ENCODE measurements around a stretch of chr14.

GRCh38 chr14:20343921-20344159 is 405 bp downstream of the PARP2 start:
- PRO-cap, result no peak

DNA sequence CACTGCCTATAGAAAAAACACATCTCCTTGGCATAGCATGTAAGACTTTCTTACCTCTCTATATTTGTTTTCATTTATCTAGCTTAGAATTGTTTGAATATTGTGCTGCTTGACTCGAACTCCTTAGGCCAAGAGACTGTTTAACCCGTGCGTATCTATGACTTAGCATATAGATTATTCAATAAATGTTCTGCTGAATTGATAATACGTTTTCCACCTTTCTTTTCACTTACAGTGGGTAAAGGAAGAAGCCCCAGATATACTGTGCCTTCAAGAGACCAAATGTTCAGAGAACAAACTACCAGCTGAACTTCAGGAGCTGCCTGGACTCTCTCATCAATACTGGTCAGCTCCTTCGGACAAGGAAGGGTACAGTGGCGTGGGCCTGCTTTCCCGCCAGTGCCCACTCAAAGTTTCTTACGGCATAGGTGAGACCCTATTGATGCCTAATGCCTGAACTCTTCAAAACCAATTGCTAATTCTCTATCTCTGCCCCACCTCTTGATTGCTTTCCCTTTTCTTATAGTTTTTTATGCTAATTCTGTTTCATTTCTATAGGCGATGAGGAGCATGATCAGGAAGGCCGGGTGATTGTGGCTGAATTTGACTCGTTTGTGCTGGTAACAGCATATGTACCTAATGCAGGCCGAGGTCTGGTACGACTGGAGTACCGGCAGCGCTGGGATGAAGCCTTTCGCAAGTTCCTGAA is 1.6 kb downstream of the APEX1 start:
- PRO-cap, result no peak

DNA sequence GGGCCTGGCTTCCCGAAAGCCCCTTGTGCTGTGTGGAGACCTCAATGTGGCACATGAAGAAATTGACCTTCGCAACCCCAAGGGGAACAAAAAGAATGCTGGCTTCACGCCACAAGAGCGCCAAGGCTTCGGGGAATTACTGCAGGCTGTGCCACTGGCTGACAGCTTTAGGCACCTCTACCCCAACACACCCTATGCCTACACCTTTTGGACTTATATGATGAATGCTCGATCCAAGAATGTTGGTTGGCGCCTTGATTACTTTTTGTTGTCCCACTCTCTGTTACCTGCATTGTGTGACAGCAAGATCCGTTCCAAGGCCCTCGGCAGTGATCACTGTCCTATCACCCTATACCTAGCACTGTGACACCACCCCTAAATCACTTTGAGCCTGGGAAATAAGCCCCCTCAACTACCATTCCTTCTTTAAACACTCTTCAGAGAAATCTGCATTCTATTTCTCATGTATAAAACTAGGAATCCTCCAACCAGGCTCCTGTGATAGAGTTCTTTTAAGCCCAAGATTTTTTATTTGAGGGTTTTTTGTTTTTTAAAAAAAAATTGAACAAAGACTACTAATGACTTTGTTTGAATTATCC is 2.2 kb downstream of the APEX1 start:
- PRO-cap, result no peak

DNA sequence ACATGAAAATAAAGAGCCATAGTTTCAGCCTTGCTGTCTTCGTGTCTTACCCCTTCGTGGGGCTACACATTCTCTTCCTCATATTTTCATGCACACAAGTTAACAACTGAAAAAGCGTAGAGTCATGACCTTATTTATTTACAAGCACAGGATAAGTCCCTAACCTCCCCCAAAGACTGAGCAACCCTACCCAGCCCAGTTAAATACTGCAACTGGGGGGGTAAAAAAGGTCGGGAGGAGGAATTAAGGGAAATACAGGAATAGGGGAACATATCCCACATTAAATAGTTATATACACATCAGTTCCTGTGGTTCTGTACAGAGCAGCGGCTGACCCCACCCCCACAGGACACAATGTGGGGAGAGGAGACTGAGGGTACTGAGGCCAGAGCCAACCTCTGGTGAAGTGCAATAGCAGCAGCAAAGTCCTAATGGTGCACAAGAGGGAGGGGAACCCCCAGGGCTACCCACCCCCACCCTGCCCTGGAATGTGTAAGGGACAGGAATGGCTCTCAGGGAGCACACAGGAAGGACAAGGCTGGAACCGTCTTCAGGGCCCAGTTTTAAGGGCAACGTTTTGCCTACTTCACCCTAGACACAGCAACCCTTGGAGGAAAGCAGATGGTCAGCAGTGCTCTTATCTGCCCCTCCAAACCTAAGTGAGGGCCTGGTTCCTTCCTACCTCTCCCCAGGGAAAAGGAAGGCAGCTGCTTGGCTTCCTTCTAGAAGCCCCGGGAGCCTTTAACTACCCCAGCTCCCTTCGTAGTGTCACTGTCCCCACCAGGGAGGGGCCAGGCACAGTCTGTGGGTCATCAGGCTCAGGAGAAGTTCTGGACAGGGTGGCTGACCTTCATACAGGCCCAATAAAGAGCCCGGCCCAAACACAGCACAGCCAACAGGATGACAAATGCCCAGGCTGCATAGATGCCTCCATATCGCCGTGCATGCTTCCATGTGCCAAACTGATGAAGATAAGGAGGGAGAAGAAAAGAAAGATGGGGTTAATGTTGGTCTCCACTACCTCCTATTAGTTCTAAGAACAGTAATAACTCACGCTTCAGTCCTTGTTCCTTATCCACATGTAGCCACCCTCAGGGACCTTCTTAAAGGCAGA is 3.1 kb downstream of the APEX1 start:
- PRO-cap, result no peak

DNA sequence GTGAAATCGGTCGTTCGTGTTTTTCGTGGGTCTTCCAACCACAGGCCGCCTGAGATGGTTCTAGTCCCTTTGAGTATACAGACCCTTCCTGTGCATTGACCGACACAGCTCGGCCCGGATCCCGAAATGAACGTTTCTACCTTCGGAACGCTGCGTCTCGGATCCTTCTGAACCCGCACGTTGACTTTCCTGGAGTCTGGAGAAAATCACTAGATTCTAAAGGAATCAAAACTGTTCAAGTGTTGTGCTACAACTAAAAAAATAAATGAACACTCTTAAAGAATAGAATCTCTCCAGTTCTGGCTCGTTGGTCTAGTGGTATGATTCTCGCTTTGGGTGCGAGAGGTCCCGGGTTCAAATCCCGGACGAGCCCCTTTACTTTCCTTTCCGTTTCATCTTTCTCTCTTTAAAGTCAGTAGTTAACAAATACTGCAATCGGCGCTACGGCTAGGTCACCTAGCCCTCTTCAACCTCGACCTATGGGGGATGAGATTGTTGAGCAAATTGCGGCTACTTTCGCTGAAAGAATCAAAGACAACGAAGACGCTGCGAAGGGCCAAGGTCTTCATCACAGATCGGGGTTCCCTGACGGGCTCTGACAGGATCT is 8.7 kb downstream of the OR6S1 start:
- PRO-cap, result unidirectional peak, plus-strand start at position 296 of the sequence

DNA sequence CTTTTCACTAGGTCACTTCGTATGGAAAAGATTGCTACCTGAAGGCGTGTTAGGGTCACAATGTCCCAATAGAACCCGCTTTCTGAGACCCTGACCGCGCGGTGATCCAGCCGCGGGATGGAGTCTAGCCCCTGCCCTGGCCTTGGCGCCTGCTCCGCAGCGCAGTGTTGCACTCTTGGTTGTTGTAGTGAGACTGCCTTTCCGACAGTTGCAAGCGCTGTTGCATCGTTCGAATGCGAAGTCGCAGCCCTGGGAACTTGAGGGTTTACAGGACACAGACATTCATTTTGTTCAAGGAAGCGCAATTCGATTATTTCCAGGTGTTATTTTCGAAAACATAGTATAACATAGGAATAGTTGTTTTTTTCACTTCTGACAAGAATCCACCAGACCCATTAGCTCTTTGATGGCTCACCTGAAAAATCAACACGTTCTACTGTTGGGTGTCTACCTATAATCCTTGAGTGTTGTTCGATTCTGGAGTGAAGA is 8.1 kb downstream of the OR6S1 start:
- PRO-cap, result no peak

DNA sequence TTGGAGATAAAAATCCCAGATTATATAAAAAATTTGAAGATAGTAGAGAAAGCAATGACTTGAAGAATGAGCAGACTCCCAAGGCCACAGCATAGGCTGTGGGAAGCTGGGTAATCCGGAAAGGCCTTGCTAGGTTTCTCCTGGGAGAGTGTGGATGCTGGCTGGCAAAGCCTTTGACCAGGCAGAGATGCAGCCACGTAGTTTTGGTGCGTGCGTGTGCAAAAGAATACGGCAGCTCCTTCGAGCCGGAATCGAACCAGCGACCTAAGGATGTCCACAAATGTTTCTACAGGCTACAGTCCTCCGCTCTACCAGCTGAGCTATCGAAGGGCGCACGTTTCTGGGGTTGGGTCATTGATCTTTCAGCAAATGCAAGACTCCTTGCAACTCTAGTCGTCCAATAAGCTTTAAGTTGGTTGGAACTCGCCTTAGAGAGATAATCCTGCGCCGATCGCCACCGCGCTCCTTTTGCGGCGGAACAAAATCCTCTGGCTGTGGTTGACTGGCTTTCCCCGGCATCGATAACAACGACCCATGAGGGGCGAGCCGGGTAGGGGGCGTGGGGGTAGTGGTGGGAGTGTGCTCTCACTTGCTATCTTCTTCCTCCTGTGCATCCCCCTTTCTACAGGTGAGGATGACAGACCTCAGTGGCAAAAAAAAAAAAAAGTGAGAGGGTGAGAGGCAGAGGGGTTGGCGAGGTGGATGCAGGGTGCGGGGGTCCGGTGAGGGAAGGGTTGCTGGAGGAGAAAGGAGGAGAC is 11.6 kb upstream of the OR6S1 start:
- PRO-cap, result no peak

DNA sequence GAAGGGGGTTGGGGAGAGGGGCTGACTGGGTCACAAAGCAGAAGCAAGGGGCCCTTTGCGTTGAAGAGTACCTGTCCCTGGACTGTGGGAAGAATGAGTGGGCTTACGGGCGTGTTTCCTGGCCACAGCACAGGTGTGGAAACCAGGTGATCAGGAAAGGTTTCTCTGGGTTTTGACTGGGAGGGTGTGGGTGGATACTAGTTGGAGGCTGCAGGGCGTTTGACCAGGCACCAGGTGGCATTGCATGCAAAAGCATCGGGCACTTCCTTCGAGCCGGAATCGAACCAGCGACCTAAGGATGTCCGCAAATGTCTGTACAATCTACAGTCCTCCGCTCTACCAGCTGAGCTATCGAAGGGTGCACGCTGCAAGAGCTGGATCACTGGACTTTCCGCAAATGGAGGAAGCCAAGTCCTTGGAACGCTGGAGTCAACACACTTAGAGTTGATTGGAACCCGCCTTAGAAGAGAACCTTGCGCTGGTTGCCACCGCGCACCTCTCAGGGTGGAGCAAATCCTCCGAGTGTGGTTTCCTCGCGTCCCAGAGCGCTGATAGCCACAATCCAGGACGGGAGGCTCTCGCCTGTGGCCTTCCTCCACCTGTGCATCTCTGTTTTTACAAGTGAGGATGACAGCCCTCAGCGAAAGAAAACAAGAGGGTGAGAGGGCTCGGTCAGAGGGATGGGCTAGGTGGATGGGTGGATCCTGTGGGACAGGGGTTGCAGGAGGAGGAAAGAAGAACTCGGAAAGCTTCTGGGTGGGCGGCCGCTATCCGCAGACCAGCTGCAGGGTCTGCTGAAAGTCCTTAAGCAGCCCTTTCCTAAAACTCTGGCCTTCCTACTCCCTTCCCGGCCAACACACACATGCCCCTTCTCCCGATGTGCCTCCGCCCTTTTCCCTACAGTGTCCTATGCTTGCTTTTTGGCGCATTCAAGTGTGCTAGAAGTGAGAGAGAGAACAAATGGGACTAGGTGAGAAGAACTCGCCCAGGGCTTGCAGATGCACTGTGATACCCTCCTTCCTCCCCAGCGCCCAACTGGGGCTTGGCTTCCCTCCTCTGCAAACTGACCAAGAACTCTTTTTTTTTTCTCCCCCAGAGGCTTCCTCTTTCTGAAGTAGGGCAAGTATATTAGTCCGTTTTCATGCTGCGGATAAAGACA is 21.1 kb upstream of the RNASE4 start:
- PRO-cap, result no peak

- PRO-cap, result no peak
These were observed 26.2 kb downstream of the ANG start for GRCh38 chr14:20714587-20715404.

- PRO-cap, result no peak
These were observed 26.7 kb downstream of the ANG start for GRCh38 chr14:20715405-20715621.

DNA sequence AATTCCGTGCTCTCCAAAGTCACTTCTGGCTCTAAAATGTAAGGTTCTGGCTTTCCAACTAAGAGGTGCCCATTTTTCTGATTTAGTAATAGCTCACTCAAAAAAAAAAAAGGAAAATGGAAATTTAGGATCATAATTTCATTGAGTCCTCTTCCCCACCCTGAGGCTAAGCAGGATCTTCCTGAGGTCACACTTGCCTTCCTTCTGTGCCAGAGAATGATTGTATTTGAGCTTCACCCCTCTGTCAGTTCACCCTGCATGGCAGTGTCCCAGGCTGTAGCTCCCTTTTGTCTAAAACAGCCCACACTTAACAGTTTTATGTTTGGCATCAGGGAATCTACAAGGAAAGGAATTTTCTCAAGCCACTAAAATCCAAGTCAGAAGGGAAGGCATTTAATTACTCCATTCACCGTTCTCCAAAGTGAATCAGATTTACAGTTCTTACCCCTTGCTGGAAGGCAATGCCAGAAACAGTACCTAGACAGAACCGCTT is 1.7 kb downstream of the RNASE1 start:
- PRO-cap, result no peak

GRCh38 chr14:21034011-21034419 is 592 bp downstream of the RNASE13 start:
- PRO-cap, result no peak

GRCh38 chr14:21090013-21091329 is 8.0 kb downstream of the ZNF219 start:
- PRO-cap, result no peak

GRCh38 chr14:21096723-21097862 is 1.4 kb downstream of the ZNF219 start:
- PRO-cap, result no peak

DNA sequence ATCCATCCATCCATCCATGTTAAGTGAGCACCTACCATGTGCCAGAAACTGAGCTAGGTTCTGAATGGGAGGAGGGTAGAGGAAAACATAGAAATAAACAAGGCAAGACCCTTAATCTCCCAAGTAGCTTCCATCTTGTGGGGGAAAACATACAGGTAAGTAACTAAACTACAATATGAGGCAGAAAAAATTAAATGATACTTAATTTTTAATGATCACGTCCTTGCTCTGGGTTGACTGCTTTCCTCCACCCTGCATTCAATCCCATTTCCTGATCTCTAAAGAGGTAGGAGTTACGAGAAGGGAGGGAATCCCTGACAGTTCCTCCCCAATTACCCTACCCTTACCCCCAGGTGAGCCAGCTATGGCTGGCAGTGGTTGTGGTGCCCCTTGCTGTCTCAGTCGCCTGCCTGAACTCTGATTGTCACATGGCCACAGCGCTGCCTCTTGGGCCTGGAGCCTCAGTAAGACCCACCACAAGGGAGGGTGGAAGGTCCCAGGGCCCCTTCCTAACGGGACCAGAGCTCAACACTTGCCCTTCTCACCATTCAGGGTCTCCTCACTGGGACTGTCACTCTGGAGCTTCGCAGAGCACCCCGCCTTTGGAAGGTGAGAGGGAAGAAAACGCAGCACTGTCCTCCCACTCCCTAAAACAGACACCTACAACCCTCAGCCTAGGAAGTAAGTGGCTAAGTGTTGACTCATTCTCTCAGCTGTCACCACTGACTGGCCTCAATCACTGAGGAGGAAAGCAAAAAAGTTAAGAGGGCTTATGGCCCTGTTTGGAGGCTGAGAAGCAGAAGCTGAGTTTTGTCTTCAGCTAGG is 858 bp downstream of the TMEM253 start:
- PRO-cap, result no peak

GRCh38 chr14:21169810-21170118 is 13.9 kb upstream of the OR5AU1 start:
- PRO-cap, result no peak

- PRO-cap, result no peak
These were observed 36.0 kb upstream of the OR5AU1 start for GRCh38 chr14:21191745-21192343.

DNA sequence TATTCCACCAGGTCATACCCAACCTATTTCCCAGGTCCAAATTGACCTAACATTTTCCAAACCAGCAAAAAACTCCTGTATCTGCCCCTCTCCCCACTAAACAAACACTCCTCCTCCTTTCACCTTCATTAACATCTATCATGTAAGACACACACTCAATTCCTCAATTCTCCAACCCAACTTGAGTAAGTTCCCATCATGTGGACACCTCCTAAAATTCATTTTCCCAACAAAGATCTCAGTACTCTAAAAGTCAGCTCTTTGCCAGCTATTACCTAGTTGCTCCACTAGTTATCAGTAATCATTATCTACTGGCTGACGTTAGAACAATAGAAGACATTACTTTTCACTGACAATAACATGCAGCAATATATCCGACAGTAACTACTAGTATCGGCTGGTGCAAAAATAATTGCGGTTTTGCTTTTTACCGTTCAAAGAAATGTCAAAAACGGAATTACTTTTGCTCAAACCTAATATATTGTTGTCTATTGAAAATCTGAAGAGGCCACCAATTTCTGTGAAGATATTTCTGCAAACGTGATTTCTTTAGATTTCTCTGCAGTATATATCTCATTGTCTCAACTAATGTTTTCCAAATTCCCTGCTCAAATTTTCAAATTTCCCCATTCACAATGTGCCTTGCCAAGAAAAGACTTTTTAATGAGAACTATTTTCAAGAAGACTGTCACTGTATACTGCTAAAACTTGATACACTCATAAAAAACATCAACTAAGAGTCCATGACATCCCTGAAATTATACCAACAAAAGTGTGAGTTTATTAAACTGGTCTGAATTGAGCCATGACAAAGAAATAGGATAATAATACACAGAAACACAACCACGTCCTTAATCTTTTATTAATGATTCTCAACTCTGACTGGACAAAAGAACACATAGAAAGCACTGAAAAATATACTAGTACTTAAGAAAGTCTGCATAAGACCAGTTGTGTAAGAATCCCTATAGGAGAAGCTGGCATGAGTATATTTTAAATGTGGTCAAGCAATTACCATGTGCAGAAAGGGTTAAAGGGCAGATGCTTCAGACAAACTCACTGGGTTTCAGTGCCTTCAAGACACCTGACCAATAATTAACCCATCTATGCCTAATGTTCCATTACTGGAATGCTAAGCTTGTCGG is 41.8 kb downstream of the HNRNPC start:
- PRO-cap, result no peak

- PRO-cap, result no peak
These were observed 29.3 kb downstream of the HNRNPC start for GRCh38 chr14:21239833-21240487.

DNA sequence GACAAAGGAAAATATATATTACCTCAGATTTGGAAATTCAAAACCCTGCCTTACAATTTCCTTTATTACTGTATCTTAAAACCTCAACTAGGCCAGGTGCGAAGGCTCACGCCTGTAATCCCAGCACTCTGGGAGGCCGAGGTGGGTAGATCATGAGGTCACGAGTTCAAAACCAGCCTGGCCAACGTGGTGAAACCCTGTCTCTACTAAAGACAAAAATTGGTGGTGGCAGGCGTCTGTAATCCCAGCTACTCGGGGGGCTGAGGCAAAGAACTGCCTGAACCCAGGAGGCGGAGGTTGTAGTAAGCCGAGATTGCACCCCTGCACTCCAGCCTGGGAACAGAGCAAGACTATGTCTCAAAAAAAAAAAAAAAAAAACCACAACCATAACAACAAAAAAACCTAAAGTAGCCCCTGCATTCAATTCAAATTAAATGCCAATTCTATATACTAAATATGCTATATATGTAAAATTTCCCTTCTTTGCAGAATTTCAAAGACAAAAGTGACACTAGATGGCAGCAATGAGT is 28.3 kb downstream of the HNRNPC start:
- PRO-cap, result no peak

Data from osteocyte (in vitro differentiated cells).